Glomerular endothelial cell (primary cell): ENCODE data around the gene MAP3K5.

- RAMPAGE, long total RNA: no peak
These were observed 773 bp upstream of the SGK1 start for GRCh38 chr6:134318730-134319039.

DNA sequence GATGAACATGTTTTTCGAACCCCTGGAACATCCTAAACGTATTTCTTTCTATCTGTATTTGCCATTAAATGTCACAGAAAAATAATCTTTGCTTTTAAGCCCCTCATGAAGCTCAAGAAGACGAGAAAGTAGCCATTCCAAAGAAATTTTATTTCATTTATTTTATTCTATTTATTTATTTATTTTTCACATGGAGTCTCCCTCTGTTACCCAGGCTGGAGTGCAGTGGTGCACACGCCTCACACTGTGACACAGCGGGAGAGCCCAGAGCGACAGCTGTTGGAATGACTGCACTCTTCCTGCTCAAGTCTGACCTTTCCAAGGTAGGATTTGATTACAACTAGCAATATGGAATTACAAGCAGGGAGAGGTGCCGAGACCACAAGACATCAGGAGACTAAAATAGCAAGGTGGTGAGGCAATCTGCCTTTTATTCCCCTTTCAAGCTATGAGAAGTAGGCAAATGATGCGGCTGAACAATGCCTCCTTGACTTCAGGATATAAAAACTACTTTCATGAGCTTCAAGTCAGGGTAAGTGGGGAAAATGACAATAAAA, 146.7 kb upstream of the SGK1 start:
- RAMPAGE, long total RNA: no peak

GRCh38 chr6:134491420-134491943, 173.6 kb upstream of the SGK1 start:
- RAMPAGE, long total RNA: no peak

DNA sequence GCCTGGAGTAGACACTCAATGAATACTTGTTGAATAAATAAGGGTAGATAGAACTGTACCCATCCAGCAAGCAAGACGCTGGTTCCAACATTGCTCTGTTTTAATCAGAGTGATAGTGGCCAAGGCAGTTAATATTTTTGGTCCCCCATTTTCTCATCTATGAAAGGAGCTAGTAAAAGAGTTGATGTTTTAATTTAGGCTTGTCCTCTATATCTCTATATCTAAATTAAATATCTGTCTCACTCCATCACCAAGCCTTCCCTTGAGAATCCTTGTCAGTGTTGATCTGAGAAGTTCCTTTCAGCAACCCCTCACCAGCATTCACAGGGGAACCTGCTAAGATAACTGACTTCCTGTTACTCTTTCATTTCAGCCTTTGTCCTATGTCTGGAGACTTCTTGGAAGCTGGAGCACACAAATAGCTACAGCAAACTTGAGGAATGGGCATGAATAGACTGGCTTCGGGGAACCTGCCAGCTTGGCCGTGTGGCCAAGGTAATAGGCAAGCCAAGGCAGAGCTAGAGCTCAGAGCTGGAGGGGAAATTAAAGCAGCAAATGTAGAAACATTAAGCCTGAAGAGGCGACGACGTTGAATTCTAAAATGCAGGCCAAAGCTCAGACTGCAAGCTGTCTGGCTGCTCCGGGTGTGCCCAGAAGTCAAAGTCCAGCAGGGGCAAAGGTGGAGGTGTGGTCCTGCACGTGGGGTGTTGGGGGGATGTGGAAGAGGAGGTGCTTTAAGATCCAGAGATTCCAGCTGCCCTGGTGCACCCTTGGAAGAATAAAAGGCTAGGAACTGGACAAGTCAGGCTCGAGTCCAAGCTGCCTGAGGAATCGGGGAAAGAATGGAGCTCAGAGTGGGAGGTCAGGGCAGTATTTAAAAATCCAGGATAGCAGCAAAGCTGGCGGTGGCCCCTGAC, 184.8 kb upstream of the SGK1 start:
- RAMPAGE, long total RNA: no peak

GRCh38 chr6:134517920-134518400, 200.0 kb upstream of the SGK1 start:
- RAMPAGE, long total RNA: no peak

DNA sequence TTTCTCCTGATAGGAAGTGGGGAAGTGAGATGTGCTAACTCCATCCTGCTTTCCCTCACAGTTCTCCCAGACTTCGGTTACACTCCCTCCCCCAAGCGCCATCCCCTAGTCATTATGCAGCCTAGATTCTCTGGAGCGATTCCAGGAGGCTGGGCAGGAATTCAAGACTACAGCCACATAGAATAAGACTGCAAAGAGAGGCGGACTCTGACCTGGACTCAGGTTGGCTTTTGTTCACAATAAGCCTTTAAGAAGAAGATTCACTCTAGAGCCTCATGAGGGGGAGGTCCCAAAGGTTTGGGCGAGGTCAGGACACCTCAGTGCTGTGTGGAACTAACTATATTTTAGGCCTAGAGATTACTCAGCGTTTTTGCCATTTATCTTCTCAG, 271.3 kb downstream of the ALDH8A1 start:
- RAMPAGE, long total RNA: no peak

DNA sequence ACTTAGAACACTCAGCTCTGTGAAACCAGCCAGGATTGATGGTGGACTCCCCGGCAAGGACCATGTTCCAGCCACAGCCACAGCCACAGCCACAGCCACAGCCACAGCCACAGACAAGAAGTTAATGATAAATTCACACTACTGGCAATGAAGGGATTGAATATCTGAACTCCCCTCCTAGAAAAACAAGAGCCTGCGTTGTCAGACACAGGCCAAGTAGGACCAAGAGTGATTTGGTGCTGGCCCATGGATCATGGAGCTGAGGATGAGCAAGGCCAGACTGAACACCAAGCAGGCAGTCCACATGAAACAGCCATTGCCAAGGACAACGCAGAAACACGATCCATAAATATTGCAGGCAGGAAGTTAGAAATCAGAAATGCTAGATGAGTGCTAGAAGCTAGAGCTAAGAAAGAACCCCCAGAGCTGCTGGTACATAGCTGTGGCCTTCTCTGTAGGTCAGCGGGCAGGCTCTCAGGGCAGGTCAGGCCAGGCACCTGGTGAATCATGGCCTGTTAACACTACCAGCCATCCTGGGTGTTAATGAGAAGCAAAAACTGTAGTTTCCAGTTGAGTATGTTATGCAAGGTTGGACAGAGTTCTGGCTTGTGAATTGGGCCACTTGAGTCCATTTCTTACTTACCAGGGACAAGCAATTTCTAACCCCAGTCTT, 119.8 kb downstream of the ALDH8A1 start:
- RAMPAGE, long total RNA: no peak

GRCh38 chr6:134902255-134902982, 47.5 kb downstream of the ALDH8A1 start:
- RAMPAGE, long total RNA: no peak

DNA sequence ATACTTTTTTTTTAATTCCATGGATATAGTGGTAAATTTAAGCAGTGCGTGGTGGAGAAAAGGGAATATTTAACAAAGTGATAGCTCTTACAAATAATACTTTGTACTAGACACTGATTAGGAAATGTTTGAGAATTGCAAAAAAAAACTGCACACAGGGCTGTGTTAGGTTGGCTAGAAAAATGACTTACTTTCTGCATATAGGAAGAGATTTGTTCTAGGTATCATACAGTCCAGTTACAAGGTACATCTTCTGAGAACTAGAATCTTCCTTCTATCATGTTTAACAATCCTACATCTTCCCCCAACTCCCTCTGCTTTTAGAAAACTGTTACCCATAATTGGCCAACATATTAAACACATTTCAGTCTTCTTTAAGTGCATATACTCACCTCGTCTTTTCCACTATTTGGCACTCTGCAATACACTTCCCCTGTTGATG, 356 bp downstream of the ALDH8A1 start:
- RAMPAGE, long total RNA: no peak

- RAMPAGE, long total RNA: no peak
These were observed 14.5 kb downstream of the MYB start for GRCh38 chr6:135195465-135196084.

GRCh38 chr6:135306434-135307133, 125.5 kb downstream of the MYB start:
- RAMPAGE, long total RNA: no peak

GRCh38 chr6:135877313-135878068, 26.0 kb downstream of the PDE7B start:
- RAMPAGE, long total RNA: no peak

- RAMPAGE, long total RNA: no peak
These were observed 55.8 kb downstream of the PDE7B start for GRCh38 chr6:135907284-135907676.

- RAMPAGE, long total RNA: no peak
These were observed 133.1 kb downstream of the PDE7B start for GRCh38 chr6:135984600-135985044.

- RAMPAGE, long total RNA: no peak
These were observed 149.7 kb downstream of the PDE7B start for GRCh38 chr6:136001131-136001616.

- RAMPAGE, long total RNA: no peak
These were observed 136.3 kb downstream of the MTFR2 start for GRCh38 chr6:136113618-136114369.

DNA sequence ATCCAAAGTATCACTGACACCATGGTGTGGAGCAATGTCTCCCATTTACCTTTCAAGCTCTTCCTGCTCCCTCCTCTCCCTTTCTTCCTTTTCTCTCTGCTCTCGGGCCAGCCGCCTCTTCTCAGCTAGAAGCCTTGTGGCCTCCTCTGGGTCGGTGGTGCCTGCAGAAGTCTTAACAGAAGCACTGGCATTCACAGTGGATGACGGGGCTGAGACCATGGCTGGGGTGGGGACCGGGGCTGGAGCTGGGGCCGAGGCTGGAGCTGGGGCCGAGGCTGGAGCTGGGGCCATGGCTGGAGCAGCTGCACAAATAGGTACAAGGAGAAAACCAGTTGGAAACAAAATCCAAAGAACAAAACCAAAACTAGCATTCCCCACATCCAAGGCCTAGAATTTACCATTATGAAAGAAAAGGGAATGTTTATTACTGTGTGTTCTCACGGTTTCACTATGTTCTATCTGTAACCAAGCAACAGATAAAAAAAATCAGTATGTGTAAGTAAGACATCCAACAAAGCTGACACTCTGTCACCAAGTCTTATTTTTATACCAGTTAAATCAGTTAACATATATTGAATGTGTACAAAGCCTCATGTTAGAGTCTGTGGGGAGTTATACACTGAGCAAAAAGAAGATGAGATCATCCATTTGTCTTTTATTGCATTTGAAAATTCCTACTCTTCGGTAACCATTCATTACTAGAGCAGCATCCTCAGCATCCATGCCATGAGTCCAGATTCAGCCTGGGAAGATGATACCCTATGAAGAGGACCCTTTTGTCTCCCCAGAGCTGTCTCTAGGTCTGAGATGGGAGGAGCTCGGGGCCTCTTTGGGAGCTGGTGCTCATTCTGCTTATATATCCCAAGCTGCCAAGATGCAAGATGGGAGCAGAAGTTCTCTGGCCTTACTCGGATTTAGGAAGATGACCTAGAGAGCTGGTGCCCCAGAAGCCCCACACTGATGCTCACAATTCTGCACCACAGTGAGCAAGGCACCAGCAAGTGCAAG, 73.1 kb upstream of the BCLAF1 start:
- RAMPAGE, long total RNA: no peak

DNA sequence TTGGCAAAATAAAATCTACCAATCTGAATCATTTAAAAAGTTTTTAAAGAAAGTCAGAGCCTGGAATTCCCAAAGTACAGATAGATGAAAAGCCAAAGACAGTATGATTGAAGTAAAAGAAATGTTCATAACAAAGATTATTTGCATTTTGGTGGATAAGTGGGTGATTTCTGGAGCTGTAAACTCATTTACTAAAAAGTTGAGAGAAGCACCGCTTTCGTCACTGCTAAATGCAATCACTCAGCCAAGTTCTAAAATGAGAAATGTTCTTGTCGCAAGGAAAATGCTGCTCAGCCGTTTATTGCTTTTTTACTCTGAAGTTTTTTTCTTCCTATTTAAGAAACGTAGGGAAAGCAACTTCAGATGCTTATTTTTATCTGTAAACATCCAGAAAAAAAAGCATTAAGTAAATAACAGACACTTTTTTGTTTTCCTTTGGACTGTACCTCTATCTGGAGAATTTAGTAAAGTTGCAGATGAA, 93.6 kb upstream of the BCLAF1 start:
- RAMPAGE, long total RNA: no peak

GRCh38 chr6:136792303-136793430, at the start of gene MAP3K5:
Gene MAP3K5 (minus strand): TSS chr6:136792477.
- RAMPAGE, long total RNA: no peak

DNA sequence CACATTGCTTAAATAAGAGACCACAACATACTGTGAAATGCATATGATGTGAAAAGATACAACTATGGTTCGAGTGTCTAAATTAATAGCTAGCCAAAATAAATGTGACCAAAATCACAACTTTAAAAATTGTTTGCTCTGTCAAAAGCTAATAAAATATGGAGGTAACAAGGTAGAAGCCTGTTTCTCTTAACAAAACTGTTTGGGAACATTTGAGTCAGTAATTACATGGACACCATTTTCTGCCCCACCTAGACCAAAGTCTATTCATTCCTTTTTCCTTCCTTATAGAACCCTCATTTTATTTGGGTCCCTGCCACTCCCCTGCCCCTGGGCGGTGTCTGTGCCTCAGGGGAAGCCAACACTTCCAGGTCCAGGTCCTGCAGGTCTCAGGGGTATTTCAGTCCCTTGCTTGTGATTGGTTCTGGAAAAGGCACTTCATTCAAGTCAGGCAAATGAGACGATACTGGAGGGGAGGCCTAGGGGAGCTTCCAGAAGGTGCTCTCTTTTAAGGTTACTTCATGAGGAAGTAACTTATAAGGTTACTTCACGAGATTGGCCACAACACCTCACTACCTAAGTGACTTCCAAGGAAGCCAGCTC, 42.2 kb downstream of the SLC35D3 start:
- RAMPAGE, long total RNA: no peak